Measurements from ENCODE around the genes TMEM81, LEMD1, NUCKS1 and RAB29.

DNA sequence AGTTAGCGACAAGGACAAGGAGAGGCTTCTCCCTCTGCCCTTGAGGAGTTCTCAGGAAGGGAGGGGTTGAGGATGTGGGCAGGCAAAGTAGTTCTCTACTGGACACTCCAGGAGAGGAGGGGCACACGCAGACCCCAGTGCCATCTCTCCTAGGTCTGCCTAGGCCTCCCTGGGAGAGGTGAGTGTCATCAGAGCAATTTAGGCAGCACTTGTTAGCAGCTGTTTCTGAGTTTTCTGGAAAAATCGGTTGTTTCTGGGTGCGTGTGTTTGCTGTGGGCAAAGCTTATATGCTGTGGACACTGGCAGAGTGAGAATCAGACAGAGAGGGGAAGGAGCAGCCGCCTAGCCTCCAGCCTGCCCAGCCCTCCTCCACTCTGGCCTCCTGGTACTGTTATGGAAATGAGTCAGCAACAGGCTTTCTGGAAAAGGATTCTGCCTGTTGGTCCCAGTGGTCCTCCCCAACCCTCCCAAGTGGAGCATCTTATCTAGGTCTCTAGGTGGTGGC lies 42.0 kb upstream of the GOLT1A start:
- PRO-cap = no peak

- PRO-cap = unidirectional peak, minus-strand start at chr1:204307549
These were observed 52.3 kb downstream of the PLEKHA6 start for GRCh38 chr1:204307105-204308229.

- PRO-cap = no peak
These were observed 16.9 kb downstream of the PLEKHA6 start for GRCh38 chr1:204342900-204343099.

GRCh38 chr1:204451615-204452176 lies 40.1 kb upstream of the PPP1R15B start:
- PRO-cap = no peak

DNA sequence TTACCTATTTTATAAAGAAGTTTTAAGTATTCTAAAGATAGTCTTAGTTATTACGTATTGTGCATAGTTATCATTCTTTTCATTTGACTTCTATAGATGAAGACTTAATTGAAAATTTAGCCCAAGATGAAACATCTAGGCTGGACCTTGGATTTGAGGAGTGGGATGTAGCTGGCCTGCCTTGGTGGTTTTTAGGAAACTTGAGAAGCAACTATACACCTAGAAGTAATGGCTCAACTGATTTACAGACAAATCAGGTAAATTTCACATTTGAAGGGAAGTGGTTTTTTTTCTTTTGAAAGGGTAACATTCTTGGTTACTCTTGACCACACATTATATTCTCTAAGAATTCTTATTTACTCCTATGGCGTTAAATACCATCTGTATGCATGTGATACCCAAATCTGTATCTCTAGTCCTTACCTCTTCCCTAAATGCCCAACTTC lies 26.5 kb downstream of the MDM4 start:
- PRO-cap = no peak

DNA sequence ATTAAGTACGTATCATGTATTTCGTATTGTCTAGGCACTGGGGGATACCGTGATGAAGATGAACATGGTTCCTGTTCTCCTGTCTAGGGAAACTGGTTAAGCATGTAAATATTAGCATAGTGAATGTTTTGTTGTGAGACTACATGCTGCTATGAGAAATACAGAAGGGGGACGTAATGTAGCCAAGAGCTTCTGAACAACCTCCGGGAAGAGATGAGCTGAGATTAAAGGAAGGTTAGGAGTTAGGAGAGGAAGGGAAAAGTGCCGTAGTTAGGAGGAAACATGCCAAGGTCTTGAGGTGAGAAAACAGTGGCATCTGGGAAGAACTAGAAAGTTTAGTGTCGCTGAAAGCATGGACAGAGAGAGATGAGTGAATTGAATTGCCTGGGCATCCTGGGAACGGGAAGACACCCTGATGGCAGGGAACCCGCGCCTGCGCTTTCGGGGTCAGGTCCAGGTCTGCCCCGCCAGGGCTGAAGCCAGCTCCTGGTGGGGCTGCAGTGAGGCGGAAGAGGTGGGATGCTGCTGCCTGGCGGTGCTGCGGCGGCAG lies 45.6 kb downstream of the MDM4 start:
- PRO-cap = no peak

GRCh38 chr1:204751869-204752315 lies 66.4 kb upstream of the LRRN2 start:
- PRO-cap = no peak

- PRO-cap = no peak
These were observed 21.4 kb upstream of the NFASC start for GRCh38 chr1:204807139-204807442.

- PRO-cap = no peak
These were observed at the start of gene TMEM81 for GRCh38 chr1:205084224-205084800. TMEM81 (minus strand) TSS chr1:205084460.

- PRO-cap = no peak
These were observed 37.9 kb downstream of the NUAK2 start for GRCh38 chr1:205283566-205284176.

GRCh38 chr1:205421584-205422471 lies at the start of gene LEMD1:
LEMD1 (minus strand) TSS chr1:205422056.
- PRO-cap = no peak

DNA sequence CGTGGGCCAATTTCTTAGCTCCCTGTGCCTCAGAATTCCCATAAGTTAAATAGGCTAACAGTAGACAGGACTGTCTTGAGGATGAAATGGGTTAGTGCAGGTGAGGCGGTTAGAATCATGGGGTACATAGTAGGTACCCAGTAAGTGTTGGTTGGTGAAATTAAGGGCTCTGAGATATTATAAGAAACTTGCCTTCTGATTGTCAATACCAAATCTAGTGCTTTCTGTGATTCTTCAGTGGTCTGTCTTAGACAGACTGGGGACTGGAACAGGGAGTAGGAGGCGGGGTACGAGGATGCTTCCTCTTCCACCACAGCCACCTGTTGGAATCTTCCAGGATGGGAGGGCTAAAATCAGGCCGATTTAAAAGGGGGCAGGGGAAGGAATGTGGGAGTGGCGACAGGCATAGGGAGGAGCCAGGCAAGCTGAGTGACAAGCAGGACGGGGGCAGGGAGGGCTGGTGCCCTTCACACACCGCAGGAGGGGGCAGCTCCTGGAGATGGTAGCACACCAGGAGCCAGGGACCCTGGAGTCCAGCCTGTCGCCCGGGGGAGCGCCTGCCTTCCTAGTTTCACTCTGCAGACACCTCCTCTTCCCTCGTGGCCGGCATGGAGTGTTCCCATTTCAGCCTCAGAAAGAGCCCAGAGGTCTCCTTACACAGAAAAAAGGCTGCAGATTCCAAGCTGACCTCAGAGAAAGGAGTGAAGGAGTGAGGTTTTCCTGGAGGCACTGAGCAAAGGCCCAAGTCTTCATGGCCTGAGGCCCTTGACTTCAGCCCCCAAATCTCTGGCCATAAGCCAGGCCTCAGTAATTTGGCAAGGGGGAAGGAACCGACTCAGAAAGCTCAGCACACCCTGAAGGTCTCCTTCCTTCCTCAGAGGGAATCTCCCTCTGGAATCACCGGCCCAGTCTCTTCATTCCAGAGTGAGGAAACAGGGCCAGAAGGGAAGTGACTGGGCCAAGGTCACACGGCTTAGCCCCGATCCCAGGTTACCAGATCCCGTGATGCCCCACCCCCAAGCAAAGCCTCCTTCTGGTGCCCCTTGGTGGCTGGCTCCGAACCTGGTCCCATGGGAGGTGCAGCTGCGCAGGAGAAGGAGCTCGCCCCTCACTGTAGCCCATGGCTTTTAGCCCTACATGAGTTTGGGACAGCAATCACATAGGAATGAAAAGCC lies 8.3 kb downstream of the BLACAT1 start:
- PRO-cap = no peak

DNA sequence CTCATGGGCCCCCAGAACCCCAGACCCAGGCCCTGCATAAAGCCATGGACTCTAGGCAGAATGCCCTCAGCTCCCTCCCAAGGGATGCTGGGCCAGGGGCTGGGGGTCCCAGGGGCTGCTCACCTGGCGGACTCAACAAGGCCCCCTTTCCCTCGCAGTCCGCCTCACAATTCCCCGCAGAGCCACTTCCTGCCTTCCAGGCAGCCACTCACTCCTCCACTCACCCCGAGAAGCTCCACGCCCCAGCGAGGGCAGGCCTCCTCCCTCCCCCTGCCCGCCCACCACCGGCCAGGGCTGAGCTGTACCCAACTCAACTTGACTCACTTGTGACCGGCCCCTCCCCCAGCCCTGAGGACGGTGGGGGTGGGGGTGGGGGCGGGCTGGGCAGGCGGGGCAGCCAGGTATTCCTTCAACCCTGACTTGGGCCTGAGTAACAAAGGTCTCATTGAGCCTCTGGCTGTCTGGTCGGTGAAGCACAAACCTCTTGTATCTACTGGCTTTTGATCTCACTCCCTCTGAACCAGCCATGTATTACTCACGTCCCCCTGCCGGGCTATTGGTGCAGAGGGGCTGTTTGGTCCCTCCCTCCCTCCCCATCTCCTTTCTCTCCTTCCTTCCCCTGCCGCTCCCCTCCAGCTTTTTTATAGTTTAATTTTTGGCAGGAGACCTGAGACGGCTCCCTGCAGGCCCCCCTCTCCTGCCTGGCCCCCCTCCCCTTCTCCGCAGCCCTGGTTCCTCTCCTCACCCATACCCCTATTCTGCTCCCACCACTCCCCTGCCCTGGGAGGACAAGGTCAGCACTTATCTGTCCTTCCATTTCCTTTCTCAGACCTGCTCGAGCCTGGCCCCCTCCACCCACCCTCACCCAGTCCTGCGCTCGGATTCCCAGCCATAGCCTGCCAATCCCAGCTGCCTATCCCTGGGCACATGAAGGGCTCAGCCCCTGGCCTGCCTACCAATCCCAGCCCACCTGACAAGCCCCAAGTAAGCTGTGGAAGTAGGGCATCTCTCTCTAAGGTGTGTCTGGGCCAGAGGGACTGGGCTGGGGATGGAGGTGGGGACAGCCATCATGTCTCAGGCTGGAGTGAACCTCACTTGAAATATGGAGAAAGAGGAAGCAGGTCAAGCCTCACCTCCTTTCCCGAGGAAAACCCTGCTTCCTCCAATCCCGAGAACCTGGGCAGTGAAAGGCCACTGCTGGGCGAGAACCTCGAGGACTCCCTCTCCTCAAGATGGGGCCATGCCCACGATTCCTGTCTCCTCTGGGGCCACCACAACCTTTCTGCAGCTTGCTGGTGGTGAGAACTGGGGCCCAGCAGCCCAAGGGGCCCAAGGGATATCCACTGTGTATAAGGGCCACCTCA lies 5.6 kb downstream of the BLACAT1 start:
- PRO-cap = bidirectional peak, plus-strand start at position 448 of the sequence, minus-strand start at position 222 of the sequence

DNA sequence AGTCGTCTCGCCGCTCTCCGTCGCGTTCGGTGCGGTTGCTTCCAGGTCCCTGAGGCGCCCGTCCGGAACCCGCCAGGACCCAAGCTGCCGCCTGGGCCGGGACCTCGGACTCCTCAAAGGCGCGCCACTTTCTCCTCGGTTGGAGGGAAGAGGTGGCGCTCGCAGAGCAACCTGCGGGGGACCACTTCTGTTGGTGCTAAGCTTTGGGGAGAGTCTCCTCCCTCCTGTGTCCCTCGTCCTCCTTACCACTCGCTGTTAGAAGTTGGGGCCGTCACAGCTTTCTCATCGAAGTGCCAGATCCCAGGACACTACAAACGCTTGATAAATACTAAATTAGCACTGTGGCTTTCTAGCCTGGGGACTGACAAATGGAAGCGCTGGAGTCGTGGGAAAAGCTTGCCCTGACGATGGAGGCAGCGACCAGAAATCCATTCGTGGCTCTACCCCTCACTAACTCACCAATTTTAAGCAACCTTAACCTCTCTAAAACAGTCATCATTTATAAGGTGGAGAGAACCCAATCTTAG lies 381 bp upstream of the ELK4 start:
- PRO-cap = no peak

DNA sequence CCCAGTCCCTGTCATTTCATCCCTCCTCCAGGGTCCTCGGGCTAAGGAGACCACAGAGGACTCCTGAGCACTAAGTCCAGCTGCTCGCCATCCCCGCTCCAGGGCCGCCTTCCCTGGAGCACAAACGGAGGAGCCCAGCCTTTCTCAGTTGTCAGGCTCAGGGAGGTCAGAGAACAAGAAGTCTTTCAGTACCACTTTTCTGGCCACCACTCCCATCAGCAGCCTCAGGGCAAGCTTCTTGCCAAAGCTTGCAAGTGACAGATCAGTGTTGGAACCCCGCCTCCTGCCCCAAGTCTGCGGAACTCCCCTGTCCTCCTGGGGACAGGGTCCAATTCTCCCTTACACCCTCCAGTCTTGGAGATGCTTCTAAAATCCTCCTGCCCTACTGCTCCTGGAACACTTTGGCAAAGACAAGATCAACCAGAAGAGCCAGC lies 12.1 kb downstream of the SLC45A3 start:
- PRO-cap = no peak

DNA sequence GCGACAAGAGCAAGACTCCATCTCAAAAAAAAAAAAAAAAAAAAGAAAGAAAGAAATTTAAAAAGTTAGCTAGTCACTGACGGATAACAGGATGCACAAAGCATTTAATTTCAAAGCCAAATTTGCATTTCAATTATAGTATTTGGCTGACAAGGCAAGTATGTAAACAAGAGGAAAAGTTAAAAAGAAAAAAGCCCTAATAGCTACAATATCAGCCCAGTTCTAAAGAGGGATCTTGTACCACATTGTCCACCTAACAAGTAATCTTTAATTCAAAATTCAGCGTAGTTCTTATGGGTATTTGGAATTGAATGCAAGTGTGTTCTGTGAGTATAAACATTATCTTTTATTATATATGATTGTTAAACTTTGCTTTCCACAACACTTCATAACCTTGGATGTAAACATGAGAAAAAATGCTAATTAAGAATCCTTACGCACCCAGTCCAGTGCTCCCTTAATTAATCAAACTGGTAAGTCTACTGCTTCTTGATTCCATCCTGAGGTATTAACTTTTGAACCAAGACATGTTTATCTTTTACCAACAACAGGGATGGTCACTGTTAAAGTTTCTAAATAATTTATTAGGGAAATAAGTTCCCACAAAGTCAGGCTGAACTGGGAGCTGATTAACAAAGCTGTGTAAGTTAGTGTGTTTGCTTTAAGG lies 32.3 kb upstream of the SLC45A3 start:
- PRO-cap = no peak

- PRO-cap = no peak
These were observed 23.5 kb downstream of the NUCKS1 start for GRCh38 chr1:205726429-205726968.

- PRO-cap = bidirectional peak, plus-strand start at chr1:205749697, minus-strand start at chr1:205749328; unidirectional peak, minus-strand start at chr1:205750178
These were observed at the start of gene NUCKS1 for GRCh38 chr1:205749647-205750296. NUCKS1 (minus strand) TSS chr1:205750182.

DNA sequence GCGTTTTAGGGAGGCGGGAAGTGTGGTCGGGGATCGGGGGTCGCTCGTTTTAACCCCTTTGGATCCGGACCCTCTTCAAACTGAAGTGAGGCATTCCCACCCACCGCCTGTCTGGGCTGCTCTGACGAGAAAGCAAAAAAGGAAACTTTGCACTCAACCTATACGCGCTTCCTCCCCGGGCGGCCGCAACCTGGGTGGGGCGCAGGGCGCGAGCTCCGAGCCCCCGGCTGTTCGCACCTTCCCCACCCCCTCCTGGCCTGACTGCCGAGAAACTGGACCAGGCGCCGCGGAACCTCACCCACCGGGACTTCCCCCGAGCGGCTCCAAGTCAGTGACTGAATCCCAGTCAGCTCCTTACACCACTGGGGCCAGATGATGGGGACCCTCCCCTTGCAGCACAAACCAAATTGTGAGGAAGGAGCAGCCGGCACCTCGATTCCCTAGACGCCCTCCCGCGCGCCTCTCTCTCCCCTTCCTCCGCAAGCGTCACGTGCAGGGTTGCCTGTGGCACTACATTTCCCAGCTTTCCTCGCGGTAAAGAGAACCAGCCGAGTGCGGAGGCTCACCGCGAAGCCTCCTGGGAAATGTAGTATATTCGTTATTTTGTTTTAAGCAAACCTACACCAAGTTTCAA lies at the start of gene RAB29:
RAB29 (minus strand) TSS at position 512 of the 634 bp plus-strand sequence.
- PRO-cap = unidirectional peak, minus-strand start at position 113 of the sequence; unidirectional peak, minus-strand start at position 464 of the sequence

GRCh38 chr1:205814116-205814669 lies 1.2 kb upstream of the SLC41A1 start:
- PRO-cap = no peak

All from duodenum (tissue), 1 donor.